Metastatic Liver Carcinoma in the Adrenal Gland (tissue), 2 donors: ENCODE results near the gene TRIM41.

- PRO-cap, 2 experiments, result no peak in any of the 2 experiments
These were observed 14.3 kb downstream of the TRIM7 start for GRCh38 chr5:181190738-181191047.

GRCh38 chr5:181191048-181191683 is 13.8 kb downstream of the TRIM7 start:
- PRO-cap, 2 experiments, result no peak in any of the 2 experiments

- PRO-cap, 2 experiments, result no peak in any of the 2 experiments
These were observed 1.0 kb downstream of the TRIM7 start for GRCh38 chr5:181203794-181204553.

DNA sequence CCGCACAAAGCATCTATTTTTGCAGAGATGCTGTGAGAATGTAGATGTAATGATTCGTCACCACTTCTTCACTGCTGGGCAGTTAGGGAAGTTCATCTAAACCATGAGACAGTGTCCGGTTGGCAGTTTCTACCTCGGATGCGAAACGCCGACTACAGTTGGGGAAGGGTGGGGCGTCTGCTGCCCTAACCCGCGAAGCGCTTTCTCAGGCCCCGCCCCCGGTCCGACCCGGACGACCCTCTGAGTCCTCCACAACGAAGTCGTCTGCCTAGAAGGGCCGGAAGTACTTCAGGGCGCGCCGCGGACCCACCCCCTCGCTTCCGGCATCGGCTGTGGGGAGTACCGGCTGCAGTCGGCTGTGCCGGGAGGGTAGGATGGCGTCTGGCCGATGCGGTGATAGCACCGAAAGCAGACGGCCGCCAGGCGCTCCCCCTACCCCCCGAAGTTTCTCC is at the start of gene TRIM41:
TRIM41 (plus strand) TSS at position 317 of the 452 bp plus-strand sequence.
- PRO-cap, 2 experiments, result peak in 2 of 2 experiments; most common plus-strand start position 317 of the sequence (in 1); most common minus-strand start position 266 of the sequence (in 2)

DNA sequence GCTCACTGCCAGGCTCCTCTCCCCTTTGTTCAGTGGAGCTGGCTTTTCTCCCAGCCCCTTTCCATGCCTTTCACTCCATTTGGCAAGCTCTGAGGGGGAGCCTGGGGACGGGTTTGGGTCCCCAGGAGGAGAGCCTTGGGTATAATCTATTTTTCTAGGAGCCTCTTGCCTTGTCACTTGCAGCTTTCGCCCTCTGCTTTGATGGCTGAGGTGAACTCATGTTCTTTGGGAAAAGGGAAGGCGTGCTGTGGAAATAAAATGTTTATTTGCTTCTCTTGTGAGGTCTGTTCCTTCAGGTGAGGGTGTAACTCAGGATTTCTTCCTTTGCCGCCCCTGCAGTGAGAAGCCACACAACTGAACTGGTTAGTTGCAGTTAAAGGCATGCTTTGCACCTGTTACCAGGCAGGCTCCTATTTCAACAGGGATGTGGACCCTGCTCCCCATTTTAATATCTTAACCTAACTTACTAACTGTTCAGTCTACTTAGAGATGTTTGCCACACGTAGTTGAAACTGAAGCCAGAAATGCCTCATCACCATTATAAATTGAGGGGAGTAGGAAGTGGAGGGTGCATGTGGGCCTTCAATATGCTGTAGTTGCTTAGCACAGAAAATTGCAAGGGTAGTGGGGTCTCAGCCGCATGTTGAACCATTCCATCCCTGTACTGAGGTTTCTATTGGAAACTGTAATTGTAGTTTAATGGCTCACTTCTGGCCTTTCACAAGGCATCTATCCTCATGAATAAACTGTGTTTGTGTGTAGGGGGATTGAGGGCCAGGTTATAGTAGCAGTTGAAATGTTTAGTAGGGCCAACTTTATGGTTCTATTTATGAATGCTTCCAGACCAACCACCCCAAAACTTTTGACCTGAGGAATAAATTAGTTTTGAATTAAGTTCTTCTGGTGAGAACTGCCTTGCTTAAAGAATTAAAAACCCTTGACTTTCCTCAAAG is 7.9 kb downstream of the RACK1 start:
- PRO-cap, 2 experiments, result no peak in any of the 2 experiments

- PRO-cap, 2 experiments, result no peak in any of the 2 experiments
These were observed 5.8 kb downstream of the RACK1 start for GRCh38 chr5:181237619-181238544.

DNA sequence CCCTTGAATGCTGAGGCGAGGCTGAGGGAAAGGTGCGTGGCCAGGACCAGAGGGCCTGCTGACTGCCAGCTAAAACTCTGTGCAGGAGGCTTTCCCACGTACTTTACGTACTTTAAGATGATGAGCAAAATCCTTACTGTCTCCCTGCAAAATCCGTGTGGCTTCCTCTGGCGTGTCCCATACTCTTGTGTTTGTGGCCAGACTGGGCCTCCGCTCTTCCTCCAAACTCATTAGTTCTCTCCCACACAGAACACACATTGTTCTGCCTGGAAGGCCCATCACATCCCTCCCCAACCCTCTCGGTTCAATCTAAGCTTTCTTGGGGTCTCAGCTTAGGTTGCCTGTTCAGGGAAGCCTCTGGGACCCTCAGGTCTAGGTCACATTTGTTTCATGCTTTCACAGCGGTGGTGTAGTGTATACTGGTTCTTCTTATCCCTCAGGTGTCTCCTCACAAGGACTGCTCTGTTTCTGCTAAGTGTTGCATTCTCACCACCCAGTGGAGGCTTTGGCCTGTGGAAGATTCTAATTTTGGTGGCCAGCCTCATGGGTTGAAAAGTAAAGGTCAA is 4.3 kb upstream of the RACK1 start:
- PRO-cap, 2 experiments, result no peak in any of the 2 experiments

DNA sequence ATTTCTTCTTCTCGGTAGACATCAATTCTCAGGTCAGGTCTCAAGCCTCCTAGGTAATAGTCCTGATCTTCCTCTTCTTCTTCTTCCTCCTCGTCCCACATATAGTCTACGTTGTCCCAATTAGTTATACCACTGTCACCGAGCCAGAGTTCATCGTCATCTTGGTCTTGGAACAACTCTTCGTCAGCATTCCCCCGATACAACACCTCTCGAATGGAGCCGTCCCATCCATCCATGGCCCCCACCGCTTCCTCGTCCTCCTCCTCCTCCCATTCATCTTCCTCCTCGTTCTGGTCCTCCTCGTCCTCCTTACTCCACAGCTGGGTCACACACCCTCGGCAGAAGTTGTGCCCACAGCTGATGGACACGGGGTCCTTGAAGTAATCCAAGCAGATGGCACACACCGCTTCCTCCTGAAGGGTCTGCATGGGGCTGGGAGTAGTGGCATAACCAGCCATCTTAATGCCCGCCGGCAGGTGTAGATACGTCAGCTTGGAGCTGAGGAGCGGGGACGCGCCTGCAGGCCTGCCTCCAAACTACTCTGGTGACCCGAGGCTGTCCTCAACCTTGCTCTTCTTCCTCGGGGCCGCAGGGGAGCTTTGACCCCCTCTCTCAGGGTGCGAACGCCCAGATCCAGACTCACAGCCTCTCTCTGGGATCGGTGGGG is 454 bp downstream of the TRIM52 start:
- PRO-cap, 2 experiments, result no peak in any of the 2 experiments

GRCh38 chr5:181265053-181265517 is 4.1 kb upstream of the TRIM52 start:
- PRO-cap, 2 experiments, result no peak in any of the 2 experiments